HepG2 (cell line): ENCODE measurements around a stretch of chr3.

GRCh38 chr3:169117215-169117874 lies 546.2 kb downstream of the MECOM start:
- RRBS, 2 experiments: no CpG with 5 or more reads among the region's 2 CpGs
CAGE:
- cytosol, long polyA minus RNA: no peak
- cytosol, long polyA plus RNA: no peak
- long polyA plus RNA: no peak
- nucleus, long polyA minus RNA: no peak
- nucleus, long polyA plus RNA: no peak

GRCh38 chr3:169146150-169146999 lies 517.1 kb downstream of the MECOM start:
- RRBS, 2 experiments: 1 to 2% methylated on average over 15 of the region's 53 CpGs
CAGE:
- cytosol, long polyA minus RNA: no peak
- cytosol, long polyA plus RNA: no peak
- long polyA plus RNA: no peak
- nucleus, long polyA minus RNA: no peak
- nucleus, long polyA plus RNA: no peak

DNA sequence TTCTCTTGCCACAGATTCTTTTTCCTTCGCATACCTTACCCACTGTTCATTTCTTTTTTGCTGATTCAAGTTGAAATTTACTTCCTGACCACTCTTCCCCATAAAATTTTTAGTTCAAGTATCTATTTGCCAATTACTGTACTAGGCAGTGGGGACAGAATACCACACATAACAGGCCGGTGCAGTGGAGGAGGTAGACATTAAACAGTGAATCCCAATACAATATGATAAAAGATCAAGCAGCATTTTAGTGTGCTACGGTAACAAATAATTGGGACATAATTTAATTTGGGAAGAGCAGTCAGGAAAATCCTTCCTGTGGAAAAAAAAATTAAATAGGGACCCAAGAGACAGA lies 464.9 kb downstream of the MECOM start:
- RRBS, 2 experiments: no CpG with 5 or more reads among the region's 3 CpGs
CAGE:
- cytosol, long polyA minus RNA: no peak
- cytosol, long polyA plus RNA: no peak
- long polyA plus RNA: no peak
- nucleus, long polyA minus RNA: no peak
- nucleus, long polyA plus RNA: no peak

GRCh38 chr3:169218201-169218791 lies 445.2 kb downstream of the MECOM start:
- RRBS, 2 experiments: no CpG with 5 or more reads among the region's 1 CpG
CAGE:
- cytosol, long polyA minus RNA: no peak
- cytosol, long polyA plus RNA: no peak
- long polyA plus RNA: no peak
- nucleus, long polyA minus RNA: no peak
- nucleus, long polyA plus RNA: no peak

DNA sequence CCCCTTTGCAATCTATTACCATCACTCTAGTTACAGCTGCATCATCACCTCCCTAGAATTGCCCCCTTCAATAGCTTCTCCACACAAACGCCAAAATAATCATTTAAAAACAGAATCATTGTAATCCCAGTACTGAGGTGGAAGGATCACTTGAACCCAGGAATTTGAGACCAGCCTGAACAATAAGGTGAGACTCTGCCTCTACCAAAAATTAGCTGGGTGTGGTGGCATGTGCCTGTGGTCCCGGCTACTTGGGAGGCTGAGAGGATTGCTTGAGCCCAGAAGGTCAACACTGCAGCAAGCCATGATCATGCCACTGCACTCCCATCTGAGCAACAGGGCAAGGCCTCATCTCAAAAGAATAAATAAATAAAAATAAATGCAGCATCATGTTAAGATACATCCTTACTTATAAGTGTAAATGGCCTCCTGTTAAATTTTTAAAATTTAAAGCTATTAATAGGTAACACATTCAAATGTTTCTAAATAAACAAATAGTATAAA lies 356.2 kb downstream of the MECOM start:
- RRBS, 2 experiments: no CpG with 5 or more reads among the region's 2 CpGs
CAGE:
- cytosol, long polyA minus RNA: no peak
- cytosol, long polyA plus RNA: no peak
- long polyA plus RNA: no peak
- nucleus, long polyA minus RNA: no peak
- nucleus, long polyA plus RNA: no peak

DNA sequence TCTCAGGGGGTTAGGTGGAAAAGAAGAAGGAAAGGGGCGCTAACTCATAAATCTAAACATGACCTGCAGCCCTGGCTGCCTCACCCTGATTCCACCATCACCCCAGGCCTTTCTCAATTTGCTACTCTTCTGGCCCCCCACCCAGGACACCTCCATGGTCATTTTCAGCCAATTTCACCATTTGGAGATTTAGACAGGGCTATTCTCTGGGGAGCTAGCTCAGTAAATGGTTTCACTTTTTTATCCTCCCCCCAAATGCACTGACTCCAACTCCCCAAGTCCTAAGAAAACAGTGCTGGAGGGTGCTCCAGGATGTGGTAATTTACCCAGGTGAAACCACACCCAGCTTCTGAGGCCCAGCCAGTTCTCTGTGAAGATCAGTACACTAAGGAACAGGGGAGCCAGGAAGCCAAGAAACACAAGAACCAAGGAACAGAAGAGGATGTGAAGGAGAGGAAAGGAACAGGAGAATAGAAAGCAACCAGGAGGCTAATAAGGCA lies 1.7 kb upstream of the LRRC31 start:
- RRBS, 2 experiments: no CpG with 5 or more reads among the region's 1 CpG
CAGE:
- cytosol, long polyA minus RNA: no peak
- cytosol, long polyA plus RNA: no peak
- long polyA plus RNA: no peak
- nucleus, long polyA minus RNA: no peak
- nucleus, long polyA plus RNA: no peak

DNA sequence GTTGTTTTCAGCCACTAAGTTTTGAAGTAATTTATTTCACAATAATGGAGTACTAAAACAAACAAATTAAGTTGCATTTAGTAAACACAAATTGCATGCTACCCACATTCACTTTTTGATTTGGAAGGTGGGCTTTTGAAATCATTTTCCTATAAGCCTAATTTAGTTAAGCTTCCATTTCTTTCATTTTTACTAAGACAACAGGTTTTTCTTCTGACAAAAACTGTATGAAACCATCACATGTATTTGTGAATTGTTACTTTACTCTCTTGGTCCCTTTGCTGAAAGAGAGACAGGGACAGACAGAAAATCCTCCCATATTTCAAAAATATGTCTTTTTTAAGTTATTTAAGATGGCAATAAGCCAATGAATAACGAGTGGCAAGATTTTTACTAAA lies 26.4 kb upstream of the SEC62 start:
- RRBS, 2 experiments: no CpG with 5 or more reads among the region's 1 CpG
CAGE:
- cytosol, long polyA minus RNA: no peak
- cytosol, long polyA plus RNA: no peak
- long polyA plus RNA: no peak
- nucleus, long polyA minus RNA: no peak
- nucleus, long polyA plus RNA: no peak

- RRBS, 2 experiments: no CpG with 5 or more reads among the region's 10 CpGs
CAGE:
- cytosol, long polyA minus RNA: no peak
- cytosol, long polyA plus RNA: no peak
- long polyA plus RNA: no peak
- nucleus, long polyA minus RNA: no peak
- nucleus, long polyA plus RNA: no peak
Observed at GRCh38 chr3:169965988-169966393, 616 bp upstream of the SEC62 start.

- RRBS, 2 experiments: no CpG with 5 or more reads among the region's 3 CpGs
CAGE:
- cytosol, long polyA minus RNA: no peak
- cytosol, long polyA plus RNA: no peak
- long polyA plus RNA: no peak
- nucleus, long polyA minus RNA: no peak
- nucleus, long polyA plus RNA: no peak
Observed at GRCh38 chr3:170046701-170047239, 9.0 kb downstream of the GPR160 start.

- RRBS, 2 experiments: no CpG with 5 or more reads among the region's 6 CpGs
CAGE:
- cytosol, long polyA minus RNA: no peak
- cytosol, long polyA plus RNA: no peak
- long polyA plus RNA: no peak
- nucleus, long polyA minus RNA: no peak
- nucleus, long polyA plus RNA: no peak
Observed at GRCh38 chr3:170320522-170321010, 36.9 kb upstream of the SKIL start.

GRCh38 chr3:170330153-170330886 lies 27.2 kb upstream of the SKIL start:
- RRBS, 2 experiments: no CpG with 5 or more reads among the region's 10 CpGs
CAGE:
- cytosol, long polyA minus RNA: no peak
- cytosol, long polyA plus RNA: no peak
- long polyA plus RNA: no peak
- nucleus, long polyA minus RNA: no peak
- nucleus, long polyA plus RNA: no peak

DNA sequence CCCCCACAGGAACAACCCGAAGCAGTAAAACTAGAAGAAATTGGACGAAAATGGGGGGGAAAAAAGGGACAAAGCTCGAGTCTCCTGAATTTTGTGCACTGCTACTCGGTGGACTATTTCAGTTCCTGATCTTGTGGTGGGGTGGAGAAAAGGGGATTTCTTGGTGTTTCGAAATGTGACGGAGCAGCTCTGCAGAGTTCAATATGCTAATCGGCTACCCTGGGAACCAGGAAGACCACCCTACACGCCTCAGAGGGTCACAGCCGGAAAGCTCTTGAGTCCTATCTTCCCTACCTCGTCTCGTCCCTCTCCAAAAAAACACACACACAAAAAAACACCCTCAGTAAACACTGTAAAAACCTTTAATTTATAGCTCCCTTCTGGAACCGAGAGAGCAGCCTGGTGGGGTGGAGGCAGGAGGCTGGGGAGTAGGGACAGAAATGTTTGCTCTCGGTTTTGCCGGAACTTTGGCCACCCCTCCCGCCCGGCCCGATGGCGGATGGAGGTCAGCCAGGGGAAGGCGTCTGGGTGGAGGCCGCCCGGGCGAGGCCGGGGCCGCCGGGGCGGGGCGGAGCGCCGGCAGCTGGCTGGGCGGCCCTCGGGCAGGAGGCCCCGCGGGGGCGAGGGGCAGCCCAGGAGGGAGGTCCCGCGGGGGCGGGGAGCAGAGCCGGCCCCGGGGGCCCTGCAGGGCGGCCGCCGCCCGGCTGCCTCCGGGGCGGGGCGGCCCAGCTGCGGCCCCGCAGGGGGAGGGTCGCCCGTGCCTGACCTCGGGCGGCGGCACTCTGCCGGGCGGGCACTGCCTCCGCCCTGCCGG lies 1.0 kb upstream of the SKIL start:
- RRBS, 2 experiments: 2% methylated on average over 17 to 20 of the region's 57 CpGs
CAGE:
- cytosol, long polyA minus RNA: no peak
- cytosol, long polyA plus RNA: no peak
- long polyA plus RNA: no peak
- nucleus, long polyA minus RNA: no peak
- nucleus, long polyA plus RNA: no peak

- RRBS, 2 experiments: no CpG with 5 or more reads among the region's 4 CpGs
CAGE:
- cytosol, long polyA minus RNA: no peak
- cytosol, long polyA plus RNA: no peak
- long polyA plus RNA: no peak
- nucleus, long polyA minus RNA: no peak
- nucleus, long polyA plus RNA: no peak
Observed at GRCh38 chr3:171284229-171284750, 175.9 kb downstream of the TNIK start.

- RRBS, 2 experiments: 19 to 20% methylated on average over 2 of the region's 7 CpGs
CAGE:
- cytosol, long polyA minus RNA: no peak
- cytosol, long polyA plus RNA: no peak
- long polyA plus RNA: no peak
- nucleus, long polyA minus RNA: no peak
- nucleus, long polyA plus RNA: no peak
Observed at GRCh38 chr3:171339490-171340107, 120.6 kb downstream of the TNIK start.

- RRBS, 2 experiments: no CpG with 5 or more reads among the region's 2 CpGs
CAGE:
- cytosol, long polyA minus RNA: no peak
- cytosol, long polyA plus RNA: no peak
- long polyA plus RNA: no peak
- nucleus, long polyA minus RNA: no peak
- nucleus, long polyA plus RNA: no peak
Observed at GRCh38 chr3:171340497-171340699, 119.8 kb downstream of the TNIK start.

GRCh38 chr3:171683031-171683522 lies 127.2 kb downstream of the PLD1 start:
- RRBS, 2 experiments: no CpG with 5 or more reads among the region's 7 CpGs
CAGE:
- cytosol, long polyA minus RNA: no peak
- cytosol, long polyA plus RNA: no peak
- long polyA plus RNA: no peak
- nucleus, long polyA minus RNA: no peak
- nucleus, long polyA plus RNA: no peak

DNA sequence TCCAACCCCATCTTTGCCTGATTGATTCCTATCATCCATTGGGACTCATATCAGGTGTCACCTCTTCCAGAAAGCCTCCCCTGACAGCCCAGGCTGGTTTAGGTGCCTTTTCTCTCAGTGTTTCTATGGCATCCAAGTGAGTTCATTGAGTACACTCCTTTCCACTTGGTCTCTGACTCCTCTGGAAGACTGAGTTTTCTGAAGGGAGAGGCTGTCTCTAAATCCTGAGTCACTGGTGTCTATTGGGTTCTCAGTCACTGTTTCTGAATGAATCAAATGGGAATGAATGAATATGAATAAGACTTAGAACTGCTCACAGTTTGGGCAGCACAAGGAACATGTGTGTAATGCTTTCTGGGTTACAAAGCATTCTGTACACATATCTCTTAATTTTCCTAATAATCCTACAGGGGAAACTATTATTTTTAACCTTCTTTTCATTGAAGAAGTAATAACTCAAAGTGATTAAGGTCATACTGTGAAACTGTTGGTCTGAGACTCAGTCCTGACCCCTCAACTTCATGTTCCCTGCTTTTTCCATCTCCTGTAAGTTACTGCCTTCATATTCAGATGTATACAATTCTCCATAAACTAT lies 56.2 kb downstream of the PLD1 start:
CAGE:
- cytosol, long polyA minus RNA: no peak
- cytosol, long polyA plus RNA: no peak
- long polyA plus RNA: no peak
- nucleus, long polyA minus RNA: no peak
- nucleus, long polyA plus RNA: no peak

DNA sequence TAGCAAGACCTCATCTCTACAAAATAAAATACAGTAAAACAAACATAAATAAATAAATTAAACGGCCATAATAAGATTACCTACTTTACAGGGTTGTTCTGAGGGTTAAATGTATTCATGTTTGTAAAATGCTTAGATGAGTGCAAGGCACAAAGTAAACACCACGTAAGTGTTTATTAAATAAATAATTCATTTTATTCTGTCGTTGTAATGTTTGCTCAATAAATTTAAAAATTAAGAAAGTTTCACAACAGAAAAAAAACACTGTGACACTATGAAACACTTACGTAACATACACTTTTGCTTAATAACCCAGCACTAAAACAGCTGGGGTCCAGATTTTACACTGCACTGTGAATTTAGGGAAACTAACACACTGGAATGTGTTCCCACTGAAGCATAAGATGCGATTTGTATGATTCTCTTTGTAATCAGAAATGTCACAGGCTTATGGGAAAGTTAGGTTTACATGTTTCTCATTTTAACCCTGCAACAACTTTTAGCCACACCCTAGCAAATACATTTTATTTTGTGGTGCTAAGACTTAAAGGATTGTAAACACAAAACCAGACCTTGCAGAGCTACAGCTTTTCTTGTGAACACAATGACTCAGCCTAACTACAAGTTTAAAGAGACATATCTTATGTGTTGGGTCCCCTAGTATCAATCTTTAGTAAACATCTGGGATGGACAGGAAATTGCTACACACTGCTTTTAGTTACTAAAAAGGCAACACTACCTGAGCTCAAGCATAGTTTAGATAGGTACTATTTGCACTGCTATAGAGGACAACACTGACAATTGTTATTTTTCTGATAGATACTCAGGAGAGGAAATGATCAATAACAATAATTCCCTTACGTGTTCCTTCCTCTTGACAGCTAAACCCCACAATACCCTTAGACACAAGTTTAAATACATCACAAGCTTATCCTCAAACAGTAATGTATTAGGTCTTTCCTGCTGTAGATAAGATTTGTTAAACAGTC lies 4.0 kb downstream of the PLD1 start:
- RRBS, 2 experiments: no CpG with 5 or more reads among the region's 6 CpGs
CAGE:
- cytosol, long polyA minus RNA: start-site peak on the minus strand centred at position 193 of the sequence, 8 bp wide, 5 reads; start-site peak on the minus strand centred at position 540 of the sequence, 72 bp wide, 12 reads
- cytosol, long polyA plus RNA: no peak
- long polyA plus RNA: no peak
- nucleus, long polyA minus RNA: no peak
- nucleus, long polyA plus RNA: no peak

DNA sequence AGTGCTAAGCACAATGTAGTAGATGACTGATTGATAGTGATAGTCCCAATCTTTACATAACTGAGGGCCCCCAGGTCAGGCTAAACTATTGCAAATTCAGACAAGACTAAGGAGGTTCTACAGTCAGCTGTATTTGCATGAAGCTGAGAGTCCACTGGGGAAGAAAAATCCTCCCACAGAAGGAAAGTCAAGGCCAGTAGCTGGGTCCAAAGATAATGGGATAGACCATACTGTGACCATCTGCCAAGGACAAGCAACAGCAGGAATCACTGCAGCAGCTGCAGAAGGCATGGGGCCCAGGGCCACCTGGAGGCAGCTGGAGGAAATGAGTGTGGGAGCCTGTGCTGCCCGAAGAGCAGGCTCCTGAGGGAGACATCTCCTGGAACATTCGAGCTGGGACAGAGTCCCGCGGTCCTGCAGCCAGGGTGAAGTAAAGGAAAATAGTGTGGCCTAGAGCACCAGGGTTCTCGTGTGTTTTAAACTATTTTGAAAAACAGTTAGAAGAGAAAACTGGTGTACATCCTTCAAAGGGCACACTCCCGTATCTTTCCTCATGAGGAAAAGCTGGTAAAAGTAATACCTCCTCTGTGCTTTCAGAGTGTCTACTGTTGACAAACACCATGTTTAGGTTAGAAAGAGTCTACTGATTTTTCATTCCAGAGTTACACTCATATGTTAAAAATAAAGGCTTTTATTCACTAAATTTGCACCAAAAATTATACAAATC lies 13.2 kb upstream of the TMEM212 start:
- RRBS, 2 experiments: no CpG with 5 or more reads among the region's 6 CpGs
CAGE:
- cytosol, long polyA minus RNA: no peak
- cytosol, long polyA plus RNA: no peak
- long polyA plus RNA: no peak
- nucleus, long polyA minus RNA: no peak
- nucleus, long polyA plus RNA: no peak

DNA sequence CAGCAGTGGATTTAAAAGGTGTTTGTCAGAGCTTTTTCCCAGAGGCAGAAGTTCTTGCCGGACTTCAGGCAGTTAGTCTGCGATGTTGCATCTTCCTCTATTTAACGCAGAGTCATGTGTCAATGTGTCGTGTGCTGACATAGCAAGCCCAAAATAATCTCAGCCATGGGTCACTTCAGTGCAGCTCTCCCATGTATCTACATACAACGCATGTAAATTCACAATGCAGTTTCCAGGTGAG lies 8.0 kb upstream of the TMEM212 start:
- RRBS, 2 experiments: no CpG with 5 or more reads among the region's 5 CpGs
CAGE:
- cytosol, long polyA minus RNA: no peak
- cytosol, long polyA plus RNA: no peak
- long polyA plus RNA: no peak
- nucleus, long polyA minus RNA: no peak
- nucleus, long polyA plus RNA: no peak